Neural progenitor cell (in vitro differentiated cells): Measurements from ENCODE around the gene RPS24.

GRCh38 chr10:78033419-78034554 lies at the start of gene RPS24:
Gene RPS24 (plus strand): TSS chr10:78033863.
- RAMPAGE, long total RNA: start-site peak on the plus strand at chr10:78033800-78033887, 22,681 and 46,041 reads in 2 replicates

DNA sequence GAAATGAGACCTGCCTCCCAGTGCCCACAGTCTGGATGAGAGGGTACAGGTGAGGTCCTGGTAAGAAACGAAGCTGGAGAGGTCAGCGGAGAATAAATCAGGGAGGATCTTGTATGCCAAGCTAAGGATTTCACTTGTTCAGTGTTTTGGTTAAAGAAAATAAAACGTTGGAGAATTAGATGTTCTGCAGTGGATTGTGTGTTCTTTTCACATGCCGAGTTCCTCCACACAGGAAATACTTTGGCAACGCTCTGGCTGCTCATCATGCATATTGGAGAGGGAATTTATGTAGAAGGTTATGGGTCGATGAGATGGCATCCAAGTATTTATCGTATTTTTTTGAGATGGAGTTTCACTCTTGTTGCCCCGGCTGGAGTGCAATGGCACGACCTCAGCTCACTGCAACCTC lies 11.0 kb downstream of the RPS24 start:
- RAMPAGE, long total RNA: no peak

DNA sequence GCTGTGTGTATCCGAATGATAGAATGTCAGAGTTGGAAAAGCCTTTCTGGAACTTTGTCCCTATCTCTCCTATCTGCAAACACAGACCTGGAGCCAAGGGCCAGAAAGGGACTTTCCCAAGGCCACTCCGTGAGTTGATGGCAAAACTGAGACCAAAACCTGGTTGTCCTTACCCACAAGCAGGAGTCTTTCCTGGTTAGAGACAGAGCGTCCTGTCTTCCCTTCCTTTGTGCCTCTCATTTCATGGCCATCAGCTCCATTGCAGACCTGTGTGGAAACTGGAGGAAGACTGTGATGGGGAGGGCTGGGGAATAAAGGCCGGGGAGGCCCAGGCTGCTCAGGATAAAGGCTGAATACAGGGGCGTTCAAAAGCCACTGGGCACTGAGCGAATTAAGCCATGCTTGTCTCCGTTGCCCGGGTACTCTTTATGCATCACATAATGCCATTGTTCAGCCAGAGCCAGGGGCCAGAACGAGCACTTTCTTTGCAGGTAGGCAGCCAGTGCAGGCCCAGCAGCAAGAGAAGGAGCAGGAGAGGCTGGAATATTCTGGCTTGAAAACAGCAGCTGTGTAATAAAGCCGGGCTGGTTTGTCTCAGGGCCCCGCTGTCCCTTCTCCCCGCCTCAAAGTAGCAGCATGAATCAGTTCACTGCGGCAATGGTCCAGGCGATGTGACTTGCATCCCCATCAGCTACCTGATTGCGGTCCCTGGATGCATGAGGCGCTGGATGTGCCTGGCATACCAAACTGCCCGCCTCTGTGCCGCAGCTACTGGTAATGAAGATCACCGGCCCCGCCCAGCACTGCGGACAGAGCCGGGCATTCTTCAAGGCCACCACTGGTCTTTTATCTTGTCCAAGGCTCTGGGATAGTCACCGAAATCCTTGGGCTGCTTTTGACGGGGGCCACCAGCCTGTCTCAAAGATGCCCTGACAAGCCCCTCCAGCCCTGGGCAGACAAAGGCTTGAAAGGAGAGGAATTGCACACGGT lies 143.1 kb downstream of the RPS24 start:
- RAMPAGE, long total RNA: no peak

- RAMPAGE, long total RNA: no peak
Measured at GRCh38 chr10:78516667-78517210, 483.1 kb downstream of the RPS24 start.

DNA sequence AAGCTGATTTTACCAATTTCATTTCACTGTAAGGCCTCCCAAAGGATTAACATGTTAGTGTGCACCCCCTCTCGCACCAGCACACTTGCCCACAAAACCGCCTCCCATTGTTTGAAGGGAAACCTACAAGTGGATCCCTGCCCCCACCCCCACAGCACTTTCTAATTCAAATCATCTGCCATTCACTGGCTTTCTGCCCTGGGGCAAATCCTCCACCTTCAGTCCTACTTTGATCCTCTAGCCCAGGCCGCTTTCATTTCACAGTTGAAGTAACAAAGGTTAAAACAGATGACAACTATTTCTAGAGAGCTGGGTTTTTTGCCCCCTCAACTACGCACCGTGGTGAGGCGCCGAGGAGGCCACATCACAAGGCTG lies 517.5 kb upstream of the ZMIZ1 start:
- RAMPAGE, long total RNA: no peak

- RAMPAGE, long total RNA: no peak
Measured at GRCh38 chr10:78693999-78694290, 374.8 kb upstream of the ZMIZ1 start.

DNA sequence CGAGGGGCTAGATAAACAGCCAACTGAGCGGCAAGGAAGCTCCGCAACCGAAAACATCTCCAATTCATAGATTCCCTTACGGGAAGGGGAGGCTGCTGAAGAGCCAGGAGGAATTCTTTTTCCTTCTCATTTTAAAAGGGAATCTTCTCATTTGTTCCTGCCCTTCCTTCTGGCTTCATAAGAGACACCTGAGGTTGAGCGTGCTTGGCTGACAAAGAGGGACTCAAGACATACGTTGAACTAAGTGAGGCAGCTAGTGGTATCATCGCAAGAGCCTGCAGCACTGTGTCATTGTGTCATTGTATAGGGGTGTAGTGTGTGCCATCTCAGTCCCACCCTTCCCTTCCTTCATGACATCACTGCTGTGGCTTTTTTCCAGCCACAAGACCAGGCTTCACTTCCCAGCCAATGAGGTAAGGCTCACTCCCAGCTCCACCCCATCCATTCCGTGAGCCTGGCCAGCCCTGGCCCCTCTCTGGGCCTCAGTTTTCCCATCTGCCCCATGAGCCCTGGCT lies 134.4 kb upstream of the ZMIZ1 start:
- RAMPAGE, long total RNA: no peak

GRCh38 chr10:78973106-78973978 lies 95.4 kb upstream of the ZMIZ1 start:
- RAMPAGE, long total RNA: no peak

DNA sequence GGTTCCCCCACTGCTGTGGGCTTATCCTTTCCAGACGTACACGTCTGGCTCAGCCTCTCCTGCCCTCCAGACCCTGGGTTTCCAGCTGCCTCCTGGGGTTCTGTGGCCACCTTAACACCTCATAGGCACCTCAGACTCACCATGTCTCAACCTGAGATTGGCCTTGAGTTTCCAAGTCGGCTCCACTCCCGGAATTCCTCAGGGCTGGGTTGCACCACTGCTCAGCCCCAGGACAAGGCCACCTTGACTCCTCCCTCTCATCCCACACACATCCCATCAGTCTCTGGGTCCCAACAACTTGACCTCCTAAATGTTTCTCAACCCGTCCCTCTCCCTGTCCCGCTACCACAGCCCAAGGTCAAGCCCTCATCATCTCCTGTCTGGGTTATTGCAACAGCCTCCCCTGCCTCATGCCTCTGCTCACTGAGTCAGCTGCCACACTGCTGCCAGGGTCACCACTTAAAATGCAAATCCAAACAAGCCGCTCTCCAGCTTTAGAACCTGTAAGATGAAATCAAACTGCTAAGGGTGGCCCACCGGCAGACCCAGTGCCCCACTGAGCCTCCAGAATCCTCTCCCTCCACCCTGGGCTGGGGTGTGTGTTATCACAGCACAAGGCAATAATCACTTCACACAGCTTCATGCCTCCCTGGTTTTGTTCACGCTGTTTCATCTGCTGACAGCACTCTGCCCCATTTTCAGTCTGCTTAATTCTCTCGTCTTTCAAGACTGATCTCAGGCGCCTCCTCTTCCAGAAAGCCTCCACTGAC lies 90.9 kb upstream of the ZMIZ1 start:
- RAMPAGE, long total RNA: no peak

DNA sequence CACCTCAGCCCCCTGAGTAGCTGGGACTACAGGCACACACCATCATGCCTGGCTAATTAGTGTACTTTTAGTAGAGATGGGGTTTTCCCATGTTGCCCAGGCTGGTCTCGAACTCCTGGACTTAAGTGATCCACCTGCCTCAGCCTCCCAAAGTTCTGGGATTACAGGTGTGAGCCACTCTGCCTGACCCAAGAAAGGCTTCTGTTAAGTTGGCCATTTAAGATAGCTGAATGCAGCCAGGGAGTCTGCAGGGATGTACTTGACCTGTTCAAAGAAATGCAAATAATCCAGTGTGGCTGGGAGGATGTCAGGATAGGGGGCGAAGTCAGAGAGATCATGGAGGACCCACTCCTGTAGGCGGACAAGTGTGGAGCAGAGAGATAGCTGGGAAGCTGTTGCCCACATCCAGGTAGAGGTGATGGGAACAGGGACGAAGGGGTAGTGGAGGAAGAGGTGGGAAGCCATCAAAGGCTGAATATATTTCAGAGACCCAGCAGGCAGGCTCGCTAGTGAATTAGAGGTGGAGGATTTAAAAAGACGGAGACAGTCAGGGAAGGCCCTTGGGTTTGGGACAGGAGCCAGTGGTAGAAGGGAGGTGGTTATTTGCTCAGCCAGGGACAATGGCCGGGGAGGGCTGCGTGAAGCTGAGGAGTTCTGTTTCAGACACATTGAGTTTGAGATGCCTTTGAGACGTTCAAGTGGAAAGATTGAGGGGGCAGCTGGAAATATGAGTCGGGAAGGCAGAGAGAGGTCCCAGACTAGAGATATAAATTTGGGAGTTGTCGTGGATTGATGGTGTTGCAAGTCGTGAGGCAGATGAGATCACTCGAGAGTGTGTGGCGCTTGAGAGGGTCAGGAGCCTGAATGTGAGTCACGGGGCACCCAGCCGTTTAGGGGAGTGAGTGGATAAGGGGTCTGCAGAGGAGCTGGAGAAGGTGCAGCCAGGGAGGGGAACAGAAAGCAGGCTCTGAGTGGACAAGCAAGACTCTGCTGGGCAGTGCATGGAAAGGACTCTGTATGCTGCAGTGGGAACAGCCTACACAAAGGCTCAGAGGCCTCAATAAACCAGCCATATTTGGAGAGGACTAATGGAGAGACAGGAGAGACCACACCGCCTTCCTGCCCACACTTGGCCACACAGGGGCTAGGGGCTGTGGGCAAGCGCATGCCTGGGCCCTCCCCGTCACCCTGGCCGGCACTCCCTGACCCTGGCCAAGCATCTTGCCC lies 73.2 kb downstream of the ZMIZ1 start:
- RAMPAGE, long total RNA: no peak

DNA sequence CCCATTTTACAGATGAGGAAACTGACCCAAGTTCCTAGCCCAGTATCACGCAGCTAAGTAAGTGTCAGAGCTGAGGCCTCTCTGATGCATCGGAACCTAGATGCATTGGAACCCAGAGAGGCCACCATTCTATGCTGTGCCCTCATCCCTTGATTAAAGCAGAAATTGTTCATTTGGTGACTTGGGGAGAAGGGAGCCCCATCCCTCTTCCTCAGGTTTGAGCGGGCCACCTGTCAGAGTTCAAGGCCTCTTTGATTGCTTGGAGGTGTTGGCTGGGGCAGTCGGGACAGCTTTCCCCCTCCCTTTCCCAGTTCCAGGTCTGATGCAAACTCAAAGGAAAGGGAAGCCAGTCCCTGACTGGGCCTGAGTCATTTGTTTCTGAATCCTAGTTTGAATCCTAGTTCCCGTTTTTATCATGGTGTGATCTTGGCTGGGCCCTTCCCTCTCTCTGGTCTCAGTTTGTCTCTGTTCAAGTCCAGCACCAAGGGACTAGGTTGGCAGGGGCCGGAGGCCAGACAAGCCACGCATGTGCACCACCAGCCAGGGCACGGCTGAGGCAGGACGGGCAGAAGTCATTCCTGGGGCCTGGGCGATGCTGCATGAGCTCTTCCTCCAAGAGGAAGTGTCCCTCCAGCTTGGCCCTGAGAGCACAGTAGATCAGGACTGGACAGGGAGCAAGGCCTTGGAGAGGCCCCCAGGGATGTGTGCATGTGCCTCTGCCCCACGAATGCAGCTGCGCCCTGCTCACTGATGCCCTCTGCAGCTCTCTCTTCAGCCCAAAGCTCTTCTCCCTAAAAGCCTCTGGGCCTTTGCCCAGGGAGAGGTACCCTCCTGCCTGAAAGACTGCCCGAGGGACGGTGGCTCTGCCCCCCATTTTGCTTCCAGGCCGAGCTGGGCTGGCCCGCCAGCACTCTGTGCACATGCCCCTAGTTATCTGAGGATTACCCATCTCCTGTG lies 86.5 kb downstream of the ZMIZ1 start:
- RAMPAGE, long total RNA: no peak

GRCh38 chr10:79157504-79158237 lies 88.9 kb downstream of the ZMIZ1 start:
- RAMPAGE, long total RNA: no peak

- RAMPAGE, long total RNA: no peak
Measured at GRCh38 chr10:79159149-79159622, 90.4 kb downstream of the ZMIZ1 start.

DNA sequence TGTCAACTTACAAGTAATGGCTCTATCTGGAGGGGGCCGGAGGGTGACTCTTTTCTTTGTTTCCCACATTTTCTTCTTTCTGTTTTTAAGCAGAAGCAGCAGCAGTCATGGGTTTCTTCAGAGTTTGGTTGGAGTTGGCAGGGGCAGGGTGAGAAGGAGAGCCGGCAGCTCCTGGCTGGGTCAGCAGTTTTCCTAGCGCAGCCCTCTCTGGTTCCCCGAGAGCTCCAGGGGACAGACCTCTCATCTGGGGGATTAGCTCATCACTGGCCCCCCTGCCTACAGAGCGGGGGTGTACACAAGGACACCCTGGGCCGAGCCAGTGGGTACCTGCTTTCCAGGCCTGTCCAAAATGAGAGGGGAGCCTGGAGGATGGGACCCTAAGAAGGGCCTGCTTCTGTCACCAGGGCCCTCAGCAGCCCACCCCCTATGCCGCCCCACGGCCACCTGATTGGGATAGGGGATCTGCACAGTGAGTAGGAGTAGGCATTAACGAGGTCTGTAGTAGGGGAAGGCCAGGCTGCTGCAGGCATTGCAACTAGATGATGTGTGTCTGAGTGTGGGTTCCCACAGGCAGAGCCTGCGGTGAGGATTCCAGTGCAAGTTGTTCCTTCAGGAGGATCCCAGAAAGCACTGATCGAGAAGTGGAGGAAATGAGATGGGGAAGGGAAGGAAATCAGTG lies 122.9 kb upstream of the PPIF start:
- RAMPAGE, long total RNA: no peak

GRCh38 chr10:79243144-79244211 lies 103.8 kb upstream of the PPIF start:
- RAMPAGE, long total RNA: no peak

DNA sequence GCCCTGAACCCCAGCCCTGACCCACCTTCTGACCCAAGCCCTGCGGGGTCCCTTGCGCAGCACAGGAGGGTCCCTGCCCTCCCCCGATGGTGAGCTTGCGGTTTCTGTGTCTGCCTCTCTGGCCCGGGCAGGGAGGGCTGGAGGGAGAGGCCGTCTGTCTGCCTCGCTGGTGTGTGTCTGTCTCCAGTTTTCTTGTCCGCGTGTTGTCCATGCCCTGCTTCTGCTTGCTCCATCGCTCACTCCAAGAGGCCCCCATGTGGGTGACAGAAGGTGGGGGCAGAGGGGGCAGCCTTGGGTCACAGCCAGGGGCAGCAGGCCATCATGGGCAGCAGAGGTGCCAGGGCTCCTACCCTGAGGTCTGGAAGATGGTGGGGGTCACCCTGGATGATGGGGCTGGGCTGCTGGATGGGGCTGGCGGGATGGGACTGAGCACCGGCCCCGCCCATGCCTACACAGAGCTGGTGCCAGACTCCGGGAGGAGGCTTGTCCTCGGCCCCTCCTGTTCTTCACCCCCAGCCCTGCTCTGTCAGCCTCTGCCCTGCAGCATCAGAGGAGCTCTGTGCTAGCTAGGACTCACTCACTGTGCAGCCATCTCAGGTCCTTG lies 35.8 kb upstream of the PPIF start:
- RAMPAGE, long total RNA: no peak

DNA sequence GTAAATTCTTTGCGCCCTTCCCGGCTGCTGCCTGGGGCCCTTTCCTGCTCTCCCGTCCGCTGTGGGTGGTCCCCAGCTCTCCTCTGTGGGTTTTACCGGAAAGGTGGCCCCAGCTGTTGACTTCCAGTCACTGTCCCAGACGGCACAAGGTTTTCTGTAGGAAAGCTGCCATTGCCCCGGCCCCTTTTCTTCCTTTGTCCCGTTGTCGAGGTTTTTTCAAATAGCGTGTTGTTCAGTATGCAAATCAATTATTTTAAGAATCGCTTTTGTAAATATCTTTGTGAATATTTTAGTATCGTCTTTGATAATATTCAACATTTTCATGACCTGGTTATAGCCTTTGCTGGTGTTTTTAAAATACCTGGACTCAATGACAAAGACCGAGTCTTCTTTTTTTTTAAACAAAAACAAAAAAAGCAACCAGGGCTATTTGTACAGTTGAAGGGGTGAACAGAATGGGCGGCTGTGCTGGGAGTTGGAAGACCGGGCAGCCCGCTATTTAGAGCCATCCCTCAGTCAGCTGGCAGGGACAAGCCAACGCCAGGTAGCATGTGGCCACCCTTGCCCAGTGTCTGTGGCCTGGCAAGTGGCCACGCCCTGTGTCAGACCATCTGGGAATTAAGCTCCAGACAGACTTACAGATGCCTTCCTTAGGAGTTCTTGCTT lies 32.8 kb upstream of the PPIF start:
- RAMPAGE, long total RNA: no peak

- RAMPAGE, long total RNA: no peak
Measured at GRCh38 chr10:79331103-79332283, 15.8 kb upstream of the PPIF start.

GRCh38 chr10:79335371-79336232 lies 11.7 kb upstream of the PPIF start:
- RAMPAGE, long total RNA: no peak

GRCh38 chr10:79352804-79353573 lies 5.7 kb downstream of the PPIF start:
- RAMPAGE, long total RNA: no peak